ENCODE data around the genes MALL and MTLN.

DNA sequence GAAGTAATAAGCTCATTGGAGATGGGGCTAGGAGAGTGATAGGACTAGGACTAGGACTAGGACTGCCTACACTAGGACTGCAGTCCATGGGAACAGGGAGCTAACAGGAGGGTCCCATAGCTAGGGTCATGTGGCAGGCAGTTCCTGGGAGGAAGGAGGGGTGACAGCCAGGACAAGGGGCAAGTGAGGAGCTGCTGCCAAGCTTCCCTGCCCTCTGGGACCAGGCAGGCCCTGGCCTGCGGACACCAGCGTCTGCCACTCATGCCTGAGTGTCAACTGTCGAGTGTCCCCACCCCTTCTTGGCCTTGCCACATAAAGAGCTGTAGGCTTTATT, 66.1 kb downstream of the SH3RF3 start:
- RAMPAGE, long total RNA = no peak
- RRBS = no CpG with 5 or more reads among the region's 3 CpGs

GRCh38 chr2:109243362-109243976, 114.5 kb downstream of the SH3RF3 start:
- RAMPAGE, long total RNA = no peak
- RRBS = 86% methylated on average over 1 of the region's 10 CpGs

DNA sequence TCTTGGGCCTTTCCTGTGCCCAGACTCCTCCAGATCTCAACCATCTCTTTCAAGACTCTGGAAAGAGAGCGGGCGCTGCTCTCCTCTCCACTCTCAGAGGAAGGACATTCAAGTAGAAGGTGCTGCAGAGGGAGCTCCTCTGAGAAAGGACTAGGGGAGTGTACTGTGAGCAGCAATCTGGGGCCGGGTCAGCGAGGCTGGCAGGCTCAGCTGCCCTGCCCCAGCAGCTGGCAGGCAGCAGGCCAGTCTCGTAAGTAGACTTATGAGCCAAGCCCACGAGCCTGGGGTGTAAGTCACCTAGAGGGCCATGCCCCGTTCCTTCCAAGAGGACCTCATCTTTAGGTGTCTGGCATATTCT, 119.0 kb downstream of the SEPTIN10 start:
- RAMPAGE, long total RNA = no peak
- RRBS = no CpG with 5 or more reads among the region's 7 CpGs

GRCh38 chr2:109564336-109564616, 49.5 kb downstream of the SEPTIN10 start:
- RAMPAGE, long total RNA = no peak
- RRBS = no CpG with 5 or more reads among the region's 3 CpGs

GRCh38 chr2:109674979-109675507, 60.9 kb downstream of the SOWAHC start:
- RAMPAGE, long total RNA = no peak
- RRBS = no CpG with 5 or more reads among the region's 7 CpGs

- RAMPAGE, long total RNA = no peak
- RRBS = no CpG with 5 or more reads among the region's 7 CpGs
Measured at GRCh38 chr2:109699057-109699431, 84.9 kb downstream of the SOWAHC start.

DNA sequence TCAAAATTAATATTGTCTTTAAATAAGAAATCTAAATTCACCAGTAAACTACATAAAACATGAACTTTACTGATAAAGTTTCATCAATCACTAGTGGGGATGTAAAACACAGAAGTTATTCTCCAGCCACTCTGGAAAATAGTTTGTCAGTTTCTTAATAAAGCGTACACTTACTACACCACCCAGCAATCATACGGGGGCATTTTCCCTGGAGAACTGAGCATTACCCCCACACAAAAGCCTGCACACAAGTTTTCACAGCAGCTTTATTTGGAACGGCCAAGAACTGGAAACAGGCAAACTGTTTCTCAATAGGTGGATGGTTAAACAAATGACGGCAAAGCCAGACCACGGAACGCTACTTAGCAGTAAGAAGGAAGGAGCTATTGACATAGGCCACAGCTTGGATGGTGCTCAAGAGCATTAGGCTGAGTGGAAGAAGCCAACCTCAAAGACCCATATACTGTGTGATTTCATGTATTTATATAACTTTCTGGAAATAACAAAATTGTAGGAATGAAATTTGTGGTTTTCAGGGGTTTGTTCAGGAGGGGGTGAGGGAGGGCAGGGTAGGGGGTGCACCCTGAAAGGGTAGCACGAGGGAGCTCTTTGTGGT, 9.0 kb downstream of the MALL start:
- RAMPAGE, long total RNA = no peak
- RRBS = no CpG with 5 or more reads among the region's 7 CpGs

DNA sequence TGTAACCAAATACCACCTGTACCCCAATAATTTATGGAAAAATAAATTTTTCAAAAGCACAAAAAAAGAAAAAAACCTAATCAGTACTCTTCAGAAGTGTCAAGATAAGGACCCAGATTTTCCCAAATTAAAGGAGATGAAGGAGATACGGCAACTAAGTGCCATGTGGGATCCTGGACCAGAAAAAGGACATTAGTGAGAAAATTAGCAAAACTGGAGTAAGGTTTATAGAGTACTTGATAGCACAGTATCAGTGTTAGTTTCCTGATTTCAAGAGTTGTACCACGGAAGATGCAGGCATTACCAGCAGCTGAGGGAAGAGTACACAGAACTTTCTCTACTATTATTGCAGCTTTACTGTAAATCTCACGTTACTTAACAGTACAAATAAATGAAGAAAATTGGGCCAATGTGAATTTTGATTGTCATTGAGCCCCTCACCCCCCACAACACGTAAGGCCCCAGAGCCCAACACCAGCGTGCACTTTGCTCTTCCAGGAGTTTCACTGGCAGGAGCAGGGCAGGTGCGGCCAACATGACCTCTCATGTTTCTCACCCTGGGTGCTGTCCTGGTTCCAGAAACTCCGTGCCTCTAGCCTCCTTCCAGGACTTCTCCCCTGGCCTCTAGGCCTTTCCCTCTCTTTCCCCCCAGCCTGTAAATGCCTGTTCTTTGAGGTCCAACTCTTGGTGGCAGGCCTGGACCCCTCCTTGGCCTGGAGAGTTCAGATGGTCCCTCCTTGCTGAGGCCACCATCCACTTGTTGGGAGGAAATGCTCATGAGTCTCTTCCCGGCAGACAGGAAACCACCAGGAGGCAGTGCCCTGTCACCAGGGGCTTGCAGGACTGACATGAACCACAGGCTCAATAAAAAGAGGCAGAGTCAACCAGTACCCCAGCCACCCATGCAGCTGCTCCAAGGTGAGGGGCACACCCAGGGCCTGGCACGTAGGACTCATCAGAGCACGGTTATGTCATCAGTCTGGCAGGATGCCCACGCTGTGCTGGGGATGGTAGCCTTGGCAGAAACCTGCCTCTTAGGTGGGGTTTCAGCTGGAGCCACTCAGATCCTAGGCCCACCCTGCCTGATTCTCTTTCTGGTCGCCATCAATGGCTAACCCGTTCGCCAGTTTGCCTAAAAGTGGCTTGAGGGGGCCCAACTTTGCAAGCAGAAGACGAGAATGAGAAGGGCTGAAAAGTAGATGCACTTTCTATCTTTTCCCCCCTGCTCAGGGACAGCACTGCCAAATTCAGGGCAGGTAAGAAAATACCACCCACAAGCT, 1.6 kb downstream of the MALL start:
- RAMPAGE, long total RNA = no peak
- RRBS = no CpG with 5 or more reads among the region's 15 CpGs

- RAMPAGE, long total RNA = no peak
- RRBS = 7% methylated on average over 13 of the region's 65 CpGs
Measured at GRCh38 chr2:110115388-110116339, at the start of gene MALL. MALL (minus strand) TSS chr2:110115822.

GRCh38 chr2:110120761-110121018, 5.1 kb upstream of the MALL start:
- RAMPAGE, long total RNA = no peak
- RRBS = no CpG with 5 or more reads among the region's 7 CpGs

DNA sequence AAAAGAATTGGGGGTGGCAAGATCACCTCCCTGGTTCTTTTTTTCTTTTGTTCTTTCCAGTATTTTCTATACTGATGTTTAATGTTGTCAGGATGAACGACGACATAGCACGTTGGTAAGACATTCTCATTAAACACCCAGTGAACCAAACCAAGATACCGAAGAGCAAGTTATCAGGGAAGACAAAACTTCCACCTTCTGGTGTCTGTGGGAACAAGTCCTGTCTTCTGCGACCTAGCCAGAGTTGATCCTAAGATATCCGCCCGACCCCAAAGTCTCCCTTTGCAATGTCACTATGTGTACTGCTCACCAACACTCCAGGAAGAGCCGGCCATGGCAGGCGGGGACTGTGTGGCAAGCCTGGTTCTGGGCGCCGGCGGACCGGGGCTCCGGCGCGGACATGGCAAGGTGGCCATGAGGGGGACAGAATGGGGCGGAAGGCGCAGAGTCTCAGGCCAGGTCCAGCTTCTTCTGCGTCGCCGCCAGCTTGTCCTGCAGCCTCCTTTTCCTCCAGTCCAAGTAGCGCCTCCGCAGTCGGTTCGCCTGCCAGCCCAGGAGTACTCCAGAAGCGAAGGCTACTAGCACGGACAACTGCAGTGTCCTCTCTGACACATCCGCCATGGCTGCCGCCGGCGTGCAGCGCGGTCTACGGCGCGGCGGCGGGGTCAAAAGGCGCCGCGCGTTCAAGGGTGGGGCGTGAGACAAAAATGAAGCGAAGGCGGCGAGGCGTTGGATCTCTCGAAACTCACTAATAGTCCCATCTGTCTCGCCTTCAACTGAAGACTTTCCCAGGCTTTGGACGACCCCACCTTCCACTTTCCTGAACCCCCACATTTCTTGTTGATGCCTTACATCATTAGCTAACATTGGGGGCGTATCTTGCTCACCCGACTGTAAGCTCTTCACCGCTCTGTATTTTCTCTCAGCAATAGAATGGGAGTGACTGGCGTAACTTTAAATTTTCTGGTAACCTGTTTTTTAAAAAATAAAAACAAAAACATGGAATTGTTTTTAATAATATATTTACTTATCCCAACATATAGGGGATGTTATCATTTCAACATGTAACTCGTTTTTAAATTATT, at the start of gene MTLN:
MTLN (minus strand) TSS at position 643 of the 1,085 bp plus-strand sequence.
- RAMPAGE, long total RNA = start-site peak on the minus strand centred at position 629 of the sequence, 16 bp wide, 199 and 44 reads in 2 replicates
- RRBS = 4% methylated on average over 4 of the region's 55 CpGs

DNA sequence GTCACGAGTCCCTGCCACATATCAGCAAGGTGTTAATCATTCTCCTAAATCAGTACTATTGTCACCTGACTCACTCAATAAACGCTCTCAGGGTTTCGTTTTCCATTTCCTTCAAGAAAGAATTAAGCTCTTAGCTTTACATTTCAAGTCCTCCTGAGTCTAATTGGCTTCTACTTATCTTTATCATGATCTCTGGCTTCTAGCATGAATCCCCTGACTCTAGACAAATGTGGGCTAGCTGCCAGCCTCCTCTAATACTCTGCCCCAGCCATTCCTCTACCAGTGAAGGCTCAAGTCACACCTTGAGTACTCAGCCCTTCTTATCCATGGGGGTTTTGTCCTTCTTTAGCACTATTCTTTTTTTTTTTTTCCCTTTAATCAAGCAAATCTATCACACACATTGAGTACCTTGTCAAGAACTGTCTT, 20.0 kb downstream of the BUB1 start:
- RAMPAGE, long total RNA = no peak
- RRBS = no CpG with 5 or more reads among the region's 3 CpGs

DNA sequence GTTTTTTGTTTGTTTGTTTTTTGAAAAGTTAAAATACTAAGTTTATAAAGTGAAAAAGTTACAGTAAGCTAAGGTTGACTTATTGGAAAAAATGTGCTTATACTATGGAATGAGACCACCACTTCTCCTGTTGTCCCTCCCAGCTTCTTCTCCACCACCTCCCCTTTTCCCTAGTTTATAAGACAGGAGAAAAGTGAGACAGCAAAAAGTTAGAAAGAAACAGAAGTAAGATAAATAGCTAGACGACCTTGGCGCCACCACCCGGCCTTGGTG, 1.3 kb upstream of the BUB1 start:
- RAMPAGE, long total RNA = no peak
- RRBS = no CpG with 5 or more reads among the region's 3 CpGs

GRCh38 chr2:111276973-111277309, 156.2 kb downstream of the BCL2L11 start:
- RAMPAGE, long total RNA = no peak
- RRBS = no CpG with 5 or more reads among the region's 9 CpGs

DNA sequence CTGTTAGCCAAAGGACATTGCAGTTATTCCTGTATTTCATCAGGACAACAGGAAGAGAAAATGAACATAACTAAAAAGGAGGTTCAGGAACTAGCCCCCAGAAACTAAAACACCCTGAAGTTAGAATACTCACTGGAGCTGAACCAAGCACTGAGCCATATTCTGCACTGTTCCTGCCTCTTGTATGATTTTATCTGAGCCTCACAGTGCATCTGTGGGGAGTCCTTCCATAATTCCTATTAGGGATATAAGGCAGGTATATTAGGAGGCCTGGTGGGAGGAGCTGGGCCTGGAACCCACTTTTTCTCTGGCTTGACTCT, 48.8 kb upstream of the TMEM87B start:
- RAMPAGE, long total RNA = no peak

- RAMPAGE, long total RNA = no peak
- RRBS = no CpG with 5 or more reads among the region's 8 CpGs
Measured at GRCh38 chr2:112009612-112010405, 45.3 kb upstream of the TMEM87B start.

DNA sequence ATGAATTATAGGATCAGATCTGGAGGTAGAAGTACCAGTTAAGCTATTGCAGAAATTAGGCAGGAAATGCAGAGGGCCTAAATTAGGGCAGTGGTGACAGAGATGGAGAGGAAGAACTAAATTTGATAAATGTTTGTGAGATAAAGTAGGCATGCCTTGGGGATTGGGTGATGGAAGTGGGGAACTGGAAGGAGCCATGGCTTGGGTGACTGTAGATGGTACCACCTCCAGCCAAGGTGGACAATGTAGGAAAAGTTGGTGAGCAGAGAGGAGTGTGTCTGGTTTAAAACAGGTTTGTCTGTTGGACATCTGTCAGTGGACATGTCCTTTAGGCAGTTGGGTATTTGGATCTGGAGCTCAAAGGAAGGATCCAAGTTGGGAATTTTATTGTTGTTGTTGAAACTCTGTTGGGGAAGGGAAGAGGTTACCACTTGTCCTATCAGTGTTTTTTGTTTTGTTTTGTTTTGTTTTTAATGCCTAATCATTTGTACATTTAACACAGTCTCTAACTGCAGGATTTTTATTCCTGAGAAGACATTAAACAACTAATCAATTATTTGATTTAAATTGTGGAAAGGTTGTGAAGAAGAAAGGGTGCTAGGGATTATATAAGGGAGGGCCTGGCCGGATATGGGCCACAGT, 3.8 kb downstream of the TMEM87B start:
- RAMPAGE, long total RNA = no peak
- RRBS = no CpG with 5 or more reads among the region's 1 CpG

DNA sequence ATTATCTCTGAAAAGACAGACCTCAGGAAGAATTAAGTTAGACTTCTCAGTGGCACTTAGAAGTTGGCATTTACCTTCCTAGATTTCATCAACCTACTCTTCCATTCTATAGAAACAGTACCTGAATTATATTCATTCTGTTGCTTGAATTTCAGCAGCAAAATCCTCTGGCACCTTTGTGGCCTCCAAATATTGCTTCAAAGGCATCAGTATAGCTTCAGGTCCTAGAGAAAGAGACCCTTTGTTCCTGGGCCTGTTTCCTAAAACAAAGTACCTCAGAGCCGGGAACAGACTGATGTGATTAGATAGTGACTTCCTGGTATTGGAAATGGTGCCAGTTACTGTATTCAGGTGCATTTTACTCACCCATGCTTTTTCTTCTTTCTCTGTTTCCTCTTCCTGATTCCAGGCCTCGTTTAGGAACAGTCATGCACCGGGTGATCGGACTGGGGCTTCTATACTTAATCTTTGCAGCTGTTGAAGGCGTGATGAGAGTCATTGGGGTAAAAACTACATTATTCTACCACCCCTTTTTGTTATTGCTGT, 34.2 kb downstream of the TMEM87B start:
- RAMPAGE, long total RNA = no peak
- RRBS = no CpG with 5 or more reads among the region's 5 CpGs

GRCh38 chr2:112324900-112325157, 49.4 kb downstream of the ZC3H6 start:
- RAMPAGE, long total RNA = no peak

GRCh38 chr2:112700975-112701559, 19.8 kb upstream of the NT5DC4 start:
- RAMPAGE, long total RNA = no peak
- RRBS = no CpG with 5 or more reads among the region's 10 CpGs

Data from epithelial cell of proximal tubule (primary cell).